Measurements from ENCODE around the genes SAMM50 and PARVG.

DNA sequence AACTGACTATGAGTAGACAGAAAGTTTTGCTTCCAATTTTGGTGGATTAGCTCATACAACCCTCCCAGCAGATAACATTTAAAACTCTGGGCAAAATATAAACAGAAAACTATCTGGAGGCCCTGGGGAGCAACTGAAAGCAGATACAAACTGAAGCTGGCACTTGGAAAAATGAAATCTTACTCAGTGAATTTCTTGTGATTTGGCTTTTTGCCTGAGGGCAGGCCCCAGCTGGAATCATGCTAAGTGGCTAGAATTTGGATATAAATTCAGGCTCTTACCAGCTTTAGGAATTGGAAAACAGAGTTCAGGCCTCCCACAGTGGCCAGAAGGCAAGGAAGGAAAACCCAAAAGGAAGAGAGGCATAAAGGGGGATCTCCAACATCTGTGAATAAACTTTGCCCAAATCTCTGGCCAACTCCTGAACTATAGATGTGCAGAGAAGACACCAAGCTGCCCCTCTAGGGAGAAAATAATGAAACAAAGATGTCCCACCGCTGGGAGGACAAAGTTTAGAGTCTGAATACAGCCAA, 85.7 kb downstream of the EFCAB6 start:
- PRO-cap: no peak

DNA sequence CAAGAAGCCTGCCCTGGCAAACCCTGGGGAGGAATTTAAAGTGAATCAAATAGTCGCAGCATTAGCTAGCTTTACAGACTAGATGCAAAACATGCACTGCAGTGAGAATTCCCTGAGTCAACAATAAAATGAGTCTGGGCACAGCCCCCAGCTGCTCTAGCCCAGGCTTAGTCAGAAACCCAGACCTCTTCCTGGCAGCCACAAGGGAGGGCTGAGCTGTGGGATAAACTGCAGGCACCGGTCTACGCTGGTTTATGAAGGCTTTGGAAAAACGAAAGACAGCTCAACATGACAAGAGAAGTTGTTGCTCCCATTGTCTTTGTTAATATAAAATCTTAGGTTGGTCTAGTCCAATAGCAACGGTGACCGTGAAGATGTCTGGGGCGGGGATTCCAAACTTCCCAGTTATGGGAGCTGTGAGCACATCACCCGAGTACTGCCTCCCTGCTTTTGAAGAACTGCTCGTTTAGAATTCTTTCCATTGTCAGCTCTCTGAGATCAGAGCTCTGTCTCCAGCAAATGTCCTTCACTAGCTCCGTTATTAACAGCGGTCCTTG, 14.7 kb upstream of the EFCAB6 start:
- PRO-cap: no peak

DNA sequence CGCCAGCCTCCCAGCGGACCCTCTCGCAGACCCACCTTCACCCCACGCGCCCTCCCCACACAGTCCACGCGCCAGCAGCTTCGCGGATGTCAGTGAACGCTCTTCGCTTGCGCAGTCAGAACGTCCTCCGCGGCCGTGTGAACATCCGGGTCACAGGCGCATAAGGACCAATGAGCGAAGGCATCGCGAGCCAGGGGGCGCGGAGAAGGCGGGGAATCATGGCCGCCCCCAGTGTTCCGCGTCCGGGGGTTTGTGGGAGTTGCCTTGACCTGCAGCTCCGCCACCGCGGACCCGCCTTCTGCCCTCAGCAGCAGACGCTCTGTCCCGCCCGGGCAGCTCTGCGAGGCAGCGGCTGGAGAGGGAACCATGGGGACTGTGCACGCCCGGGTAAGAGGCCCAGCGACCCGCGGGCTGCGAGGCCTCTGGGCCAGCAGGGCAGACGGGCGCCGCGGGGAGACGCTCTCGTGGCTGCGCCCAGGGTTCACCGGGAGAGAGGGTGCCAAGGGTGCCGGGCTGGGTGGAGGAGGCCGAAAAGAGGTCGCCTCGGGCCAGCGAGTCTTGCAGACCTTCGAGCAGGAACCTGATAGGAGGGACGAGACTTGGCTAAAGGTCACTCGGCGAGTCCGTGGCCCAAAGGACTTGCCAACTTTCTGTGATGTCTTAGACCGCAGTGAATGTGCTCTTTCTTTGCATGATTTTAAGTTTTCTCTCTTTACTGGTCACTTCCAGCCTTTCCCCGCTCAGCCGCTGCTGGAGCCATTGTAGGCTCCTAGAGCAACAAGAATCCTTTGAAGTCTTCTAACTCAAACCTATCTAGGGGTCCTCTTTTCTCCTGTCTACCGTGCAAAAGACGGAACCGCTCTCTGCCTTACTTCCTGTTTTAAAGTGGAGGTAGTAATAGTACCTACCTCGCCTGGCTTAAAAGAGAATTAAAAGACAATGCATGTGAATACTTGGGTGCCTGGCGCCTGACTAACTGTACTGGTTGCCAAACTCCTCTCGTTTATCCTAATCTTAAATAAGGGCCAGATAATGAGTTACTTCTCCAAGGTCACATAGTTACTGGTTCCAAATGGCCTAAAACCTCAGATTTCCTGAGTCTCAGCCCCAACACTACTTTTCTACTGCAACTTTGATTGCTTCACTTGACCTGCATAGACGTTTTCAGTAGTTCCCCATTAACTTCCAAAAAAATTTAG, at the start of gene SAMM50:
Gene SAMM50 (plus strand): TSS at position 231 of the 1,199 bp plus-strand sequence.
- PRO-cap: bidirectional peak, plus-strand start at position 335 of the sequence, minus-strand start at position 94 of the sequence

- PRO-cap: no peak
Observed at GRCh38 chr22:44068849-44069358, 44.8 kb downstream of the PARVB start.

DNA sequence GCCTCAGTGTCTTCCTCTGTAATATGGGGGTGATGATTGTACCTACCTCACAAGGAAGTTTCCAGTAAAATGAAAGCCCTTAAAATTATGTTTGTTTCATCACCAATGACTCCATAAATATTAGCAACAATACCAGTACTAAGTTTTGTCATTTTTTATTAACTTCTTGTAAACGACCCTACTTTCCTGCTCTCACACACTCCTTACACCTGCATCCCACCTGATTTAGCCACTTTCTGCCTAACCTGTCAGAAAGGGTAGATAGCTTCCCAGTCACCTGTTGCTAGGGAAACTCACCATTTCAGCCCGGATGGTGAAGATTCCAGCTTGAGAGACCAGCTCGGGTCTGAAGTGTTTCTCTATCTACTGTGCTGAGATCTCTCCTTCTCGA, at the start of gene PARVG:
Gene PARVG (plus strand): TSS at position 325 of the 391 bp plus-strand sequence.
- PRO-cap: no peak

GRCh38 chr22:44188026-44188313, 7.2 kb downstream of the PARVG start:
- PRO-cap: no peak

DNA sequence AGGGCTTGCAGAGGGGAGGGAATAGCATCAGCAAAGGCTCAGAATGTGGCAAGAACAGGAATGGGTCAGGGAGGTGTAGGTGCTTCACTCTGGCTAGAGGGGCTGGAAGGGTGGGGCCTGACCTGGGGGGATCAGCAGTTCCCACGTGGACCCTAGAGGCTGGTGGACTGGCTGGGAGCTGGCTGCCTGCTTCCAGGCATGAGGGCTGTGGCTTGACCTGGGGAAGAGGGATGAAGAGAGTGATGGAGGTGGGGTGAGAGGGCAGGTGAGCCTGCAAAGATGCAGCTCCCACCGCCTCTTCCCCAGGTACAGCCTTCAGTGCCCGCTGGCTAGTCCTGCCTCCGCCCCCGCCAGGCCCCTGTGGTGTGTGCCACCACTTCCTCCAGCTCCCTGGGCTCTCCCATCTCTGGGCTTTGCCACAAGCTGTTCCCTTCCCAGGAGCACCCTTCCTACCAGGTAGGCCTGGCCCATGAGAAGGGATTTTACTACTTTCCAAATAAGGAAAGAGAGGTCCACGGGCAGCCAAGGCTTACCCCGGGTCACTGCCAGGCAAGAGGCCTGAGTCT, 19.1 kb downstream of the PARVG start:
- PRO-cap: no peak

DNA sequence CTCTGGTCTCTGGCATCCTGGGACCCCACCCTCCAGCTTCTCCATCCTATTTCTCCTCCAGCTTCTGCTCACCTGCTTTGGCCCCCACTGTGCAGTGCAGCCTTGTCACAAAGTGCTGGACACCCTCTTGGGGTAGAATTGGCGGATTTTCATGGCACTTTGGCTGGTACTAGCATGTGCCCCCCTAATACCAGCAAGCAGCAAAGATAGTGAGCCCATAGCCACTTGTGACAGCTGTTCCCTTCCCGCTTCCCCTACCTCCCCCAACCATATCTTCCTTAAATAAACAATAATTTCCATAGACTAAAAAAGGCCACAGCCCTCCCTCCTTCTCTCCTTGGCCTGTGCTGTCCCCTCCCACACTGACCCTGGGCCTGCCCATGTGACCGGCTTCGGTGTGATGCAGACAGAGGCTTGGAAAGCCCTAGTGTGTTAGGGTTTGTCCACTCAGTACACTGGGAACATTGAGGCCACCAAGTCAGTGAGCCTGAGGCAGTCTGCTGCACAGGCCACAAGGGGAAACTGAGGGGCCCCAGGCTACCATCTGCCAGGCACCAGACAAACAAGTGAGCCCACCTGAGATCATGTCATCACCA, 54.0 kb upstream of the SHISAL1 start:
- PRO-cap: no peak

DNA sequence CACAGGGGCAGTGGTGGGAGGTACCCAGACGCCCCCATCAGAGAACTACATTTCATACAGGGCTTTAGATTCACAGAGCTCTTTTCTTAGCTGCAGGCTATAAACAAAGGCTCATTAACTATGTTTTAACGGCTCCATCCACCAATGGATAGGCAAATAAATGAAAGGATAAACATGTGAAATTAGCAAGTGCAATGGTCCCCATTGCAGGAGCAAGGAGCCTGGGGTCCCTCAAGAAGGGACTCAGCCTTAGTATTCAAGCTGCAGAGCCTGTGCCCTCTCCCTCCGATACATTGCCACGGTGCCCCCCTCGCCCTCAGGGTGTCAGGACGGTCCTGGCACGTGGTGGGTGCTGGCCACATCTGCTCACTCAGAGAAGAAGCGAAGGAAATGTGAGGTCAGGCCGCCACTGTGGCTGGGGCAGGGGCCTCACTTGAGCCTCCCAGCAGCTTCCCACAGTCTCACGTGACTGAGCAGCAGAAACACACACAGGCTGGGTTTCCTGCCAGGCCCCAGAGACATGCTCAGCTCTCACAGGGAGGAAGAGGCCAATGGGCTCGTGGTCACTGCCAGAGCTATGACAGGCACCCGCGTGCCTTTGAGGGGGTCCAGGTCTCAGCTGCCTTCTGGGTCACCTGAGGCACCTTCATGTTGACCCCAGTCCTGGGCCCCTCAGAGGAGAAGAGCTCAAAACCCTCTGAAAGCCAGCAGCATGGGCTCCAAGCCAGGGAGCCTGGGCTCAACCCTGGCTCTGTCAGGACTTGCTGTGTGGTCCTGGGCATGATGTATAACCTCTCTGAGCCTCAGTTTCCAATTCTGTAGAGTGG, 37.9 kb upstream of the PRR5 start:
- PRO-cap: no peak

DNA sequence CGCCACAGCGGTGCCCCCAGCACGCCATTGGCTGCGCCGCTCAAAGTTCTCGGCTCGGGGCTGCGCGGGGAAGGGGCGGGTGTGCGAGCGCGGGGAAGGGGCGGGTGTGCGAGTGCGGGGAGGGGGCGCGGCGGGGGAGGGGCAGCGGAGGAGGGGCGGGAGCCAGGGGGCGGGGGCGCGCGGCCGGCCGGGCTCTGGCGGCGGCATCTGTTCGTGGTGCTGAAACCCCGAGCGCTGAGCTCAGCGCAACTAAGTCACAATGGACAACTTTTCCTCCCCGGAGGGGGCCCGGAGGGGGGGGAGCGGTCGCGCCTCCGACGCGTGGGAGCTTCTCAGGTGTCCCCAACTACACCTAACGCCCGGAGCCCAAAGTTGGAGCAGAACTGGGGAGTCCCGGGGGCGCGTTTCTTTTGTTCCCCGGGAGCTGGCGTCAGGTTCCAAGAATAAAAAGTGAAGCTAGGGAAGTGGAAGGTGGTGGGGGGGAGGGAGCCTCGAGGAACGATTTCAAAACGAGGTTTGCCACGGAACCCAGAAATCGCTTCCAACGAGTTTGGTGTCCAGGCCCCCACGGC, 2.1 kb downstream of the PHF21B start:
- PRO-cap: no peak

DNA sequence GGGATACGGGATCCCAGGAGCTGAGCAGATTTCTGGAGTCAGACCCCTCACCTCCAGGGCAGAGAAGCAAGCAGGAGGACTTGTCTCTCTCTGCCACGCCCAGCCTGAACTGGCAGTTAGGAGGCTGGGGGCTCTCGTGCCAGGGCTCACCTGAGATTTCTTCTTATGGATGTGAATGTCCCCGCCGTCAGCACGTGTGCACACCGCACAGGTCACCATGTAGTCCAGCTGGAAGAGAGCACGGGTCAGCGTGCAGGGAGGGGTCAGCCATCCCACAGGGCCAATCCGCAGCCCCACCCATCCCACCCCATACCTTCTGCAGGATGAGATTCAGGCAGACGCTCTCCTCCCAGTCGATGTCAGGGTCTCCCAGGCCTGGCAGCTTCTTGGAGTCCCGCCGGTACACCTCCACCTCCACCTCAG, 35.2 kb downstream of the KIAA0930 start:
- PRO-cap: no peak

- PRO-cap: no peak
Observed at GRCh38 chr22:45290627-45291194, 6.0 kb downstream of the UPK3A start.

DNA sequence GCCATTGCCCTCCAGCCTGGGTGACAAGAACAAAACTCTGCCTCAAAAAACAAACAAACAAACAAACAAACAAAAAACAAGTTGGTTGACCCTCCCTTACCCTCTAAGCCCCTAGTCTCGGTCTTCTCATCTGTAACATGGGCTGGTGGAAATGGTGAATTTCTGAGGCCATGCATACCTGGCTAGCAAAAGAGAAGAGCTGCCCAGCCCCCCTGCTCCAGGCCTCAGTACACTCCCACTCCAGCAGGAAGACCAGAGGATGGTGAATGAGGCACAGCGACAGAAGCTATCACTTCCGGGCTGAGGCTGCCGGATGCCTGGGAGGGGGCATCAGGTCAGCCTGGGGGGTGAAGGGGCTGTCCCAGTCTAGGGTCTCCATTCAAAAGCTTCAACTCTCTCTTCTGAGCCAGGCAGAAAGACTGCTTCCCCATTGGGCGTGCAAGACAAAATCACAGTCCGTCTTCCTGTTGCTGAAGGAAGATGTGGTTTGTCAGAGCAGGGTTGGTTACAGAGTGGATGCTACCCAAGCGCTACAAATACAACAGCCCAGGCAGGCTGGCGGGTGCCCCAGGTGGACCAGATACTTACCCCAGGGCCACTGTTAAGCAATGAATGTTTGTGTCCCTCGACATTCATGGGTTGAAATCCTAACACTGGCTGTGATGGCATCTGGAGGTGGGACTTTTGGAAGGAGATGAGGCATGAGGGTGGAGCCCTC, 11.8 kb downstream of the UPK3A start:
- PRO-cap: no peak

DNA sequence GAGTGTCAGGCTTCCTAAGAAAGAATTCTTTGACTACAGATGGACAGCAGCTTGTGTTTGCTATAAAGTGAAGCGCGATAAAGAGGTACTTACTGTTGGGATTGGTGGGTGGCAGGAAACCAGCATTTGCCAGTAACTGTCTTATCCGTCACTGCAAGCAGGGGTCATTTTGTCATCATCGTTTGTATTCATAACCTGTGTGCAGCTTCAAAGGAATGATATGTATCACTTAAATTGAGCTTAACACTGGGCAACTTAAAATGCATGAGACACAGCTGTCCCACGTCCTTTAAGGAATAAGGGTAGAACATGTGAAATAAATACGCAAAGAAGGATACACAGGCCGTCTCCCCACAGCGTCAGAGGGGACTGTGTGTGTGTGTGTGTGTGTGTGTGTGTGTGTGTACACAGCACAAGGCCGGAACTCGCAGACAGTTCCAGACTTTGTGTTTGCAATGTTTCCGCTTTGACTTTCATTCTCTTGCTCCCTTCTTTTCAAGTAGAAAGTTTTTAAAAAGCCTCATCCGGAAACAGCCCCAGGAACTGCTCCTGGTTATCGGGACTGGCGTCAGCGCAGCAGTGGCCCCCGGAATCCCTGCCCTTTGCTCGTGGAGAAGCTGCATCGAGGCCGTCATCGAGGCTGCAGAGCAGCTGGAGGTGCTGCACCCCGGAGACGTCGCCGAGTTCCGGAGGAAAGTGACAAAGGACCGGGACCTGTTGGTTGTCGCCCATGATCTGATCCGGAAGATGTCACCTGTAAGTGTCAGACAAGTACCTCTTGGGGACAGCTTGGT, 13.1 kb downstream of the FAM118A start:
- PRO-cap: no peak

- PRO-cap: no peak
Observed at GRCh38 chr22:45435581-45436211, 22.2 kb downstream of the RIBC2 start.

GRCh38 chr22:45468855-45469305, 33.8 kb upstream of the FBLN1 start:
- PRO-cap: no peak

DNA sequence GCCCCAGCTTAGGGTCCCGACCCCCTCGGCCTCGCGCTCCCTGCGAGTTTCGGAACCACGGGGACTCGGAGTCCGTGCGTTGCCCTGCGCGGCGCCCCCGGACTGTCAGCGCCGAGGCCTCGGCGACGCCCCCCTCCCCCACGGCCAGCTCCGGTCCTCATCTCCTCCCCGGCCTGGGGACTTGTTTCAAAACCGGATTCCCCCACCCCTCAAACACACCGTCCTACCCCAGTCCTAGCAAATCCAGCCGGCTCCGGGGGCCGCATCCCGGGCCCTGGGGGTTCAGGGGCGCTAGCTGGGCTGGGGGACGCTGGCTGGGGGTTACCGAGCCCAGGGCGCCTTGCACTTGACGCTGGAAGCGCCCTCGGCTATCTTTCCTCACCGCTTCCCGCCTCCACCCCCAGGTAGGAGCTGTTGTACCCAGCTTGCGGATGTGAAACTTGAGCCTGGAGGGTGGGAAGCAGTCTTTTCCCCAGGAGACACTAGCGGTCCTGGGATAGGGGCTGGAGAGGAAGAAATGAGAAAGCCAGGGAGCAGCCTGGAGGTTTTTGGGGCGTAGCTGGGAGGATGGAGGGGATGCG, 494 bp downstream of the FBLN1 start:
- PRO-cap: no peak

- PRO-cap: no peak
Observed at GRCh38 chr22:45548363-45548894, 45.7 kb downstream of the FBLN1 start.

DNA sequence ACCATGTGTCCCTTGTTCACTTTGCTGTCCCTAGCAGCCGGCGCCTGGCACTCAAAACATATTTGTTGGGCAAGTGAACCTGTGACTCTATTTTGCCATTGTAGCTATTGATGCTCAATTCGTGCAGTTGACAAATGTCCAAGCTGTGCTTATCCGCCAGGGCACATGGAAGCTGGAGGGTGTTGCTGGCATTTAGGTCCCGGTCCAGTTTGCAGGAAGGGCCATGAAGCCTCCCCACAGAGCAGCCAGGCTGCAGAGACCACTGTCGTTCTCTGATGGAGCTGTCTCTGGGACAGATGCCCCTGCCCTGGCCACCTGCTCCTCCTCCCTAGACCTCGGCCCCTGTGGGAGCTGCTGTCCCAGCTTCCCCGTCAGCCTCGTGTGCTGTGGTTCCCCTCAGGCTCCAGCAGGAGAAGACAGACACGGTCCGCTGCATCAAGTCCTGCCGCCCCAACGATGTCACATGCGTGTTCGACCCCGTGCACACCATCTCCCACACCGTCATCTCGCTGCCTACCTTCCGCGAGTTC, 71.5 kb downstream of the FBLN1 start:
- PRO-cap: no peak

- PRO-cap: no peak
Observed at GRCh38 chr22:45604270-45604892, 67.3 kb upstream of the ATXN10 start.

Data from left common carotid artery plus branches (tissue), 1 donor.